Iris pigment epithelial cell (primary cell): ENCODE measurements around the gene C20orf85.

- RRBS, result no CpG with 5 or more reads among the region's 1 CpG
Observed at GRCh38 chr20:57768581-57769042, 58.8 kb upstream of the PMEPA1 start.

- RRBS, result no CpG with 5 or more reads among the region's 4 CpGs
Observed at GRCh38 chr20:58097716-58098112, 53.0 kb upstream of the C20orf85 start.

- RRBS, result 36% methylated on average over 10 of the region's 22 CpGs
Observed at GRCh38 chr20:58150769-58151017, at the start of gene C20orf85. Gene C20orf85 (plus strand): TSS chr20:58150902.

DNA sequence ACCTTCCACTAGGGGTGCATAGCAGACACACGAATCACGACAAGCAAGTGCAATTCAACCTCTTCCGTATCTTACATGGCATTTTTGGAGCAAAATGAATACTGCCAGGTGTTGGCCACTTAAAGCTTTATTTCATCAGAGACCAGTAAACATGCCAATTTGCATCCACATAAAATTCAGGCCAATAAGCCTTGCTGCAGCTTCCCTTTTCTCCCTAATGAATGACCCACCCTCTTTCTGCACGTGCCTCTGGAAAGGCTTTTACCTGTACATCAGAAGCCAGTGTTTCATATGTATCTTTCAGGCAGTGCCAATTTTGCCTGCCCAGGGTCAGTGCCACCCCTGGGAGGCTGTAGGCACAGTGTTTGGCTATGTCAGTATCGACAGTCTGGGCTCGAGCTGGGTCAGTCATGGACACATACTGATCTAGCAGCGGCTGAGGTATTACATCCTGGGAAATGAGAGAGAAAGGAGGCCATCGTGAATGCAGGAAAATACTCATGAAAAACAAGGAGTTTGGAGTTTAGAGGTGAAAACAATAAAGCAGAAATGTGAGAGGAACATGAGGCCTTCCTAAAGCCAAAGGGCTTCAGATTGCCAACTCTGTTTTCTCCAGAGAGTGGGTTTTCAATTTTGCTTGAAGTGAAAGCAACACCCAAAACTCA, 11.1 kb upstream of the ANKRD60 start:
- RRBS, result no CpG with 5 or more reads among the region's 8 CpGs

GRCh38 chr20:58373629-58374980, 14.9 kb upstream of the VAPB start:
- RRBS, result no CpG with 5 or more reads among the region's 28 CpGs

- RRBS, result no CpG with 5 or more reads among the region's 6 CpGs
Observed at GRCh38 chr20:58408491-58409348, 19.7 kb downstream of the VAPB start.

DNA sequence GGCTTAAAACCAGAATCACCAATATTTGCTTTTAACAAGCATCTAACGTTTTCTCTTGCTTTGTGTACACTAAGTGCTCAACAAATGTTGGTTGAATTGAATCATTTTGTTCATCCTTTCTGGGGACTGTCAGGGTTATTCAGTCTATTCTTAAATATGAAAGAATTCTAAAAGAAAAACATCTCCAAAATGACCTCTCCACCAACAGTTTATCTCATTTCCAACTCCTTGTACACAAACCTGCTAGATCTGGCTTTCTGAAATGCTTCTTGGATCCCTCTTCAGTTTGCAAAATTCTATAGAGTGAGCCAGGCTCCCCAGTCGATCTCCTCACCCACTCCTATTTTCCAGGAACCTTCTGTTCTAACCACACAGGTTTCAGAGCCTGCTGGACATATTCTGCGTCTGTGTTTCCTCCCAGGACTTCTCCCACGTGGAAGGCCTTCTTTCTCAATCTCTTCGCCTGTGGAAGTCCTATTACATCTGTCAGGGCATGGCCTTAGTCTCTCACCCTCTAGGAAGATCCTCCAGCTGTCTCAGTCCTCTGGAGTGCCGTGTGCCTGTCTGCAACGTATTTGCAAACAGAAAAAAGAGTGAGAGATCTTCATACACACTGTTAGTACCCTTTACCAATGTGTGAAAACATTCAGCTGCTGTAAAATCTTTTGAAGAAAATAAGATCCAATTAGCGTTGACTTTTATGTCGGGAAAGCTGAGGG, 1.8 kb upstream of the NPEPL1 start:
- RRBS, result no CpG with 5 or more reads among the region's 9 CpGs

GRCh38 chr20:58840332-58840989, 50.8 kb upstream of the GNAS start:
- RRBS, result no CpG with 5 or more reads among the region's 53 CpGs

DNA sequence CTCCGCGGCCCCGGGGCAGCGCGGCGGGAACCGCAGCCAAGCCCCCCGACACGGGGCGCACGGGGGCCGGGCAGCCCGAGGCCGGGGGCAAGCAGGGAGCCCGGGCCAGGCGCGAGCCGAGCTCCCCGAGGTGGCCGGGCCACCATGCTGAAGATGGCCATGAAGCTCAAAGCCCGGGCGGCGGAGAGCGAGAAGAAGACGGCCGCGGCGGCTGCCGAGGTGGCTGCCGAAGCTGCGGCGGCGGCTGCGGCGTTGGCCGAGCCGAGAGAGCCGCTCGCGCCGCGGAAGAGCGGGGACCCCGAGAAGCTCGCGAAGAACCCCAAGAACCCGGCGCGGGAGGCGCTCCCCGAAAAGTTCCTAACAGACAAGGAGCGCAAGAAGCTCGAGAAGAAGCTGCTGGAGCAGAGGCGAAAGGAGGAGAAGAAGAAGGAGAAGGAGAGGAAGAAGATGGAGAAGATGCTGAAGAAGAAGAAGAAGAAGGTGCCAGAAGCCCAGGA, 1.4 kb upstream of the GNAS start:
- RRBS, result 18% methylated on average over 7 of the region's 54 CpGs

GRCh38 chr20:58895295-58895832, 4.1 kb downstream of the GNAS start:
- RRBS, result no CpG with 5 or more reads among the region's 3 CpGs

GRCh38 chr20:58910470-58911447, 19.5 kb downstream of the GNAS start:
- RRBS, result no CpG with 5 or more reads among the region's 20 CpGs

DNA sequence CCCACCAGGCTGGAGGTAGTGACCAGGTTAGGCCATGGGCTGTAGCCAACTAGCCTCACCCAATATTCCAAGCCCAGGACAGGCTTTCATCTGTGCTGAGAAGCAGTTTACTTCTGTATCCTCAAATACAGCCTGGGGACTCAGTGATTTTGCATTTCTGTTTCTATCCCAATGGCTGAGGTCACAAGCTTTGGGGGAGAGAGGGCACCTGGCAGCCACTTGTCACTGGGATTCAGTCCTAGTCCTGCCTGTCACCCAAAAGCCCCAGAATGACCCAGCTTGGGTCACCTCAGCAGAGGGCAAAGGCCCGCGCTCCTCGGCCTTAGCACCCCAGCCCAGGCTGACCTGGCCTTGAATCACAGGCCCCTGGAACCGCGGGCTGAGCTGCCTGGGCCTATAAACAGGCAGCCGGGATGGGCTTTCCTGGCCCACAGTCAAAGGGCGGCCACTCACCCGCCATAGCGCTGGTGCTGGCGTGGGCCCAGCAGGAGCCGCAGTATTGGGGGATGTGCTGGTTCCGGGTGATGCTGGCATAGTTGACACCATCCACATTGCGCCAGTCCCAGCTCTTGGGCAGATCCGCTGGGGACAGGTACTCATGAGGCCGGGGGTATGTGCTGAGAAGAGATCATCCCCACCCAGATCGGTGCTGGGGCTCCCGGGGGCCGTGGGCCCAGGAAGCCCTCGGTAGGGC, 1.0 kb downstream of the CTSZ start:
- RRBS, result 68% methylated on average over 6 of the region's 19 CpGs

GRCh38 chr20:59120919-59121412, 42.7 kb upstream of the ZNF831 start:
- RRBS, result no CpG with 5 or more reads among the region's 6 CpGs

- RRBS, result no CpG with 5 or more reads among the region's 20 CpGs
Observed at GRCh38 chr20:59122509-59123601, 40.8 kb upstream of the ZNF831 start.

GRCh38 chr20:59149498-59150619, 13.8 kb upstream of the ZNF831 start:
- RRBS, result no CpG with 5 or more reads among the region's 23 CpGs

- RRBS, result no CpG with 5 or more reads among the region's 10 CpGs
Observed at GRCh38 chr20:59165973-59166632, 2.5 kb downstream of the ZNF831 start.

DNA sequence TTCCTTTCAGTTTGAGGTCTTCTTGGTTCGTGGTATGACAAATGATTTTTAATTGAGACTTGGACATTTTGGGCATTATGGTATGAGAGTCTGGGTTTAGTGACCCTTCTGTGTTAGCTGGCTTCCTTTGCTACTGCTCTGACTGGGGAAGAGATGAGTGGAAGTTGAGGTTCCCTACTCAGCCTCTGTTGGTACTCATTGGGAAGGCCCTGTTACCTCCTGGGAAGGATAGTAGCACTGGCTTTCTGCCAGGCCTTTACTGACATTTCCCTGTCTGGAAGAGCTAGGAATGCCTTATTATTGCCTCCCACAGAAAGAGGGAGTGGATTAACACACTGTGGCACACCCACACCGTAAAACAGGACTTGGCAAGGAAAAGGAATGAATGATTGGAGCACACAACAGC, 12.1 kb downstream of the ZNF831 start:
- RRBS, result no CpG with 5 or more reads among the region's 2 CpGs

- RRBS, result no CpG with 5 or more reads among the region's 10 CpGs
Observed at GRCh38 chr20:59402571-59403111, 102.2 kb downstream of the EDN3 start.

- RRBS, result no CpG with 5 or more reads among the region's 3 CpGs
Observed at GRCh38 chr20:59820863-59821167, 112.6 kb downstream of the SYCP2 start.

- RRBS, result no CpG with 5 or more reads among the region's 11 CpGs
Observed at GRCh38 chr20:60139677-60140401, 181.6 kb downstream of the CDH26 start.